Endodermal cell (in vitro differentiated cells): ENCODE data around the genes AWAT2, GDPD2 and CITED1.

DNA sequence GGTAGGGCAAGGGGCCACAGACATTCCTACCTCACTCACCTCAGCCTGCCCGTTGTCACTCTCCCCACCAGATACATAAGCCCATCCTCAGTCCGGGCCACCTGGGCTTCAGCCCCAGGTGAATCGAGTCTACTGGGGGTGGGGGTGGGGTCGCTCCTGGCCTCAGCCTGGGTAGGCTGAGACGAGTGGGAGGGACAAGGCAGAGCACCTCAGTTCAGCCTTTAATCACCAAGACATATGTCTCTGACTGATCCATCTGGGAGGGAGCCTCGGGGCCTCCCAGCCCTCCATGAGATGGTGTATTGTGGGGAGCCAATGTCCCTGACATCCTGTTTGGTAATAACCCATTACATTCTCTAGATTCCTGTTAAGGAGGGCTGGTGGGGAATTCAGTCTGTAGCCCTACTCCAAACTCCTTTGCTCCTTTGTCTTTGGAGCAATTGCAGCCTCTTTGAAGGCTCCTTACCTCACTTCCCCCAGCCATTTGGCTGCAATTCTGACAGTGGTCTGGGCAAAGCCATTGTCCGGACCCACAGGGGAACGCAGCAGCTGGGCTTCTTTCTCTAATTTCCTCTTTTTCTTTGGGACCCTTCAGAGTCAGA lies 61.5 kb downstream of the STARD8 start:
- PRO-cap, result bidirectional peak, plus-strand start at position 236 of the sequence, minus-strand start at position 131 of the sequence

DNA sequence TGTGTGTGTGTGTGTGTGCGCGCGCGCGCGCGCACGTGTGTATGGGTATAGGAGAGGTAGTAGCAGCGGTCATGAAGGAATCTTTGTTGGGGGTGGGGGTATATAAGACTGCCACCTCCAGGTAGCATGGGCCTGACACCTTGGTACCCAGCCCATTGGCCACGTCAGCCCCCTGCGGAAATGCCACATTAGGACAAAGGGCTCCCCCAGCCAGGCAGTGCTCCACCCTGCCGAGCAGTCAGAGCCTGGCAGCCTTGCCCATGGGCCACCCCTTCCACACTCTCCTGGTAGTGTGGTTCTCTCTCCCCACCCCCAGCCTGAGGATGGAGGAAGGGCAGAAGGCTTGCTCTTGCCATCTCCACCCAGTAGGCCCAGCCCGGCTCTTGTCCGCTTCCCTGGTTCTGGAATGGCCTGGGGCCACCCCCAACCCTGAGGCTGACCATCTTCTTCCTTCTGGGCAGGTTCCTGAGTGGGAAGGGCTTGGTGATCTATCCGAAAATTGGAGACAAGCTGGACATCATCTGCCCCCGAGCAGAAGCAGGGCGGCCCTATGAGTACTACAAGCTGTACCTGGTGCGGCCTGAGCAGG lies 9.4 kb downstream of the EFNB1 start:
- PRO-cap, result no peak

DNA sequence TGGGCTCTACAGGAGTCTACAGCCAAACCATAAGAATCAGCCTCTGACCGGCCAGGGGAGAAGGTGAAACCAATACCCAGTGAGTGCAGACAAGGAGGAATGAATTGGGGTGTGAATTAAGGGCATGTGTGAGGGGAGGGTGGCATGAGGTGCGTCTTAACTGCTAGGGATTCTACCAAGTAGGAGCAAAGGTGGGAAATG lies 43.0 kb downstream of the EFNB1 start:
- PRO-cap, result no peak

- PRO-cap, result no peak
Observed at GRCh38 chrX:70049886-70050149, at the start of gene AWAT2. TSS of gene AWAT2 (minus strand) at chrX:70049938.

DNA sequence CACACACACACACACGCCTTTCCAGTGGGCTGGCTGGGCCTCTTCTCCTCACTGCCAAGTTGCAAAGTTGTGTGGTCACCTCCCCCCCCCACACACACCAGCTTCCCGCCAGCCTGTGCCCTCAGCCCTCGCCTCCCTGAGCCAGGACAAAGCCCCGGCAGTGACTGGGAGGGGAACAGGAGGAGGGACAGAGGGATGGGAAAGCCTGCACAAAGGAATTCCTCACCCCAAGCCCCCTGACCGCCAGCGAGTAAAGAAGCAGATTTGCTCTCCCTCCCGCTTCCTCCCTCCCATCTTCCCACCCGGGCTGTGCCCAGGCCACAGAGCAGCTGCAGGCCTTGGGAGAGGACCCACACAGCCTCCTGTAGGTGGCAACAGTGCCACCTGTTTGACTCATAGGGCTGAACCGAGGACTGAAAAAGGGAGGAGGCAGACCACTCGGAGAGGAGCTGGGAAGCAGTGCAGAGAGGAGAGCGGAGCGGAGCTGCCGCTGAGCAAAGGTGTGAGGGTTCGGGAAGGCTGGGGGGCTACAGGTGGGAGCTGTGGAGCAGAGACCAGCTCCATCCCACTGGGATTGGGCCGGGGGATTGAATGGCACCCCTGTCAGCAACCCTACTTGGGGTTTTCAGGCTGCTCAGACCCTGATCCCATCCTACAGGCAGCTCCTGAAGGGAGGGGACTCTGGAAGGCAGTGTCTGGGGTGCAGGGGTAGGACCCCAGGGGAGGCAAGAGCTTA lies at the start of gene GDPD2:
GDPD2 (plus strand) TSS at position 432 of the 736 bp plus-strand sequence.
- PRO-cap, result bidirectional peak, plus-strand start at position 227 of the sequence, minus-strand start at position 162 of the sequence; bidirectional peak, plus-strand start at position 437 of the sequence, minus-strand start at position 252 of the sequence

DNA sequence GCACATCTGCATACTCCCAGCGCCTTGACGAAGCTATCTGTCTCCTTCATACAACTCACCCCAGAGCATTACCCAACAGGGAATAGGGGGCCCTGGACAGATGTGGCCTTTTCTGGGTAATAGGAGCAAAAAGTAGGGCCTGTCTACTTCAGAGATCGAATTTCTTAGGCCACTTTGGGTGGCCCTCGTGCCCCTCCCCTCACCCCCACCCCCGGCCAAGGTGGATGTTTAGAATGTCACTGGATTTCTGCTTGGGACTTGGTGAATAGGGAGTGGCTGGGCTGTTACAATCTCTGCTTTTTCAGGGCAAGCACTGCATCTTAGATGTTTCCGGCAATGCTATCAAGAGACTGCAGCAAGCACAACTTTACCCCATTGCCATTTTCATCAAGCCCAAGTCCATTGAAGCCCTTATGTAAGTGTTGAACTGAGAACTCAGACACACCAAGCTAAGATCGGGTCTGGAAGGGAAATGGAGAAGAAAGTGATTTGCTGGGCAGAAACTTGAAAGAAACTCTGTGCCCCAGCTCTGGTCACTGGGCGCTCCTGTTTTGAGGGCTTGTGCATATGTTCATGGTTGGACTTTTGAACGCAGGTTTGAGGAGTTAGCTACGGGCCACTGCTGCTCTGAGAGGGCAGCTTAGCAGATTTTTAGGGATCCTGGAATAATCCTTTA lies 55.7 kb downstream of the DLG3 start:
- PRO-cap, result no peak

DNA sequence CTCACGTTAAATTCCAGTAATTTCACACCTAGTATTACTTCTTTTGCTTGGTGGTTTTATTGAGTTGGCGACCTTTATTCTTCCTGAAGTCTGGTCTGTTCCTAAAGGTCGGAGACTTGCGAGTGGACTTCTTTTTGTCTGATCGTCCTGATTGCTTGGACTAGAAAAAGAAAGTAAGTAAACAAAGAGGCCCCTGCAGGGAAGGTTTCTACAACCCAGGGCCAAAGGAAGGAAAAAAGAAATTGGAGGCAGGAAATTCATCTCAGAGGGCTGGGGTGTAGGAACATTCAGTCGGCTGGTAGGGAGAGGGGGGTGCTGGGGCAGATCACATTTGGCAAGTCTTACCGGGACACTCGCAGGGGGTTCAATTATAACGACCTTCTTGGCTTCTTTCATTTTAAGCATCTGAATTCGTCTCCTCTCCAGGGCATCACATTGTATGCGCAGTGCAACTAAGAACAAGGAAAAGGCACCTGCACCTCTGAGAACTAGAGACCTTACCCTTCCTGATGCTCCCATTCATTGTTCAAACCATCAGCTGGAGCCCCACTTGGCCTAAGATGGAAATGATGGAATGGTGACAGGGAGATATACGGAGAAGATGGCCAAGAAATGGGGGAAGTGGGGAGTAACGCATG lies 2.5 kb downstream of the CXorf65 start:
- PRO-cap, result no peak

DNA sequence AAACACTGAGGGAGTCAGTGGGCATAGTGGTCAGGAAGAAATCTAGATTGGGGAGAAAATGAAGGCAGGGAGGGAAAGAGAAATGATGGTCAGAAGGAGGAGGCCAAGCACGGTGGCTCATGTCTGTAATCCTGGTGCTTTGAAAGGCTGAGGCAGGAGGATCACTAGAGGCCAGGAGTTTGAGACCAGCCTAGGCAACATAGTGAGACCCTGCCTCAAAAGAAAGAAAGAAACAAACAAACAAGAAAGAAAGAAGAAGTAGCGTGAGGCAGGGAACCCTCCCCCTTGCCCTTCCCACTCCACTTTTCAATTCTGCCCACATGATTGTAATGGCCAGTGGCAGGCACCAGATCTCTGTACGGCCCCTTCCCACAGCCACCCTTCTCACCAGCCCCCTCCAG lies 368 bp downstream of the IL2RG start:
- PRO-cap, result no peak

- PRO-cap, result no peak
Observed at GRCh38 chrX:71182431-71182941, 37.8 kb downstream of the NLGN3 start.

DNA sequence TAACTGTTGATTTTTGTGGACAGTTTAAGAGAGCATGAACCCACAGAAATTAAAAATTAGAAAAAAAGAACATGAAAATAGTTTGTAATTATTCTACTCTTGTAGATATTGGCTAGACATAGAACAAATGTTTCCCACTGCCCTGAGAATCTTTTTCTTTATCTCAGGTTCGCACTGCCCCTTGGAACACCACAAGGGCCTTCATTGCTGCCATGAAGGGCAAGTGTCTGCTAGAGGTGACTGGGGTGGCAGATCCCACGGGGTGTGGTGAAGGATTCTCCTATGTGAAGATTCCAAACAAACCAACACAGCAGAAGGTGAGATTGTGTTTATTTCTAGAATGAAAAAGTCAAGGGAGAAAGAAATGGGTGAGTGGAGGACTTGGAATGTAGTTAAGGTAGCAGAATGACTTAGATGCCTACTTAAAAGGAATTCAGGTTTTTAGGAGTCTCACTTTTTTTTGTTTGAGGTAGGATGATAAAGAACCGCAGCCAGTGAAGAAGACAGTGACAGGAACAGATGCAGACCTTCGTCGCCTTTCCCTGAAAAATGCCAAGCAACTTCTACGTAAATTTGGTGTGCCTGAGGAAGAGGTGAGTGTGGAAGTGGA lies 26.4 kb downstream of the TAF1 start:
- PRO-cap, result no peak

GRCh38 chrX:71460393-71461738 lies 72.0 kb upstream of the OGT start:
- PRO-cap, result no peak

DNA sequence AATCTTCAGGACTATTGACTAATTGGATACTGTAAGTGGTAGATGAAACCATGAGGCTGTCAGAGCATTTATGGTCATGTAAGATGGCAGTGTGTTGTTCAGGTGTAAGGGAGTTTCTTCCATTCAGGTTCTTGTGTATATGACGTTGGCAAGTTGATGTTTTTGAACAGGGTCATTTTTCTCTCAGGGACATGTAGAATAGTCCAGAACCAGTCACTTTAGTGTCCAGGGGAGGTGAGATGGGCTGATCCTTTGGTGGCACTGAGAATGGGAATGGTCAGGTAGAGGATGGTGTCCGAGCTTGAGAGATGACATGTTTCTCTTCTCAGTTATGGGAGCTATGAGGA lies 69.4 kb upstream of the OGT start:
- PRO-cap, result no peak

DNA sequence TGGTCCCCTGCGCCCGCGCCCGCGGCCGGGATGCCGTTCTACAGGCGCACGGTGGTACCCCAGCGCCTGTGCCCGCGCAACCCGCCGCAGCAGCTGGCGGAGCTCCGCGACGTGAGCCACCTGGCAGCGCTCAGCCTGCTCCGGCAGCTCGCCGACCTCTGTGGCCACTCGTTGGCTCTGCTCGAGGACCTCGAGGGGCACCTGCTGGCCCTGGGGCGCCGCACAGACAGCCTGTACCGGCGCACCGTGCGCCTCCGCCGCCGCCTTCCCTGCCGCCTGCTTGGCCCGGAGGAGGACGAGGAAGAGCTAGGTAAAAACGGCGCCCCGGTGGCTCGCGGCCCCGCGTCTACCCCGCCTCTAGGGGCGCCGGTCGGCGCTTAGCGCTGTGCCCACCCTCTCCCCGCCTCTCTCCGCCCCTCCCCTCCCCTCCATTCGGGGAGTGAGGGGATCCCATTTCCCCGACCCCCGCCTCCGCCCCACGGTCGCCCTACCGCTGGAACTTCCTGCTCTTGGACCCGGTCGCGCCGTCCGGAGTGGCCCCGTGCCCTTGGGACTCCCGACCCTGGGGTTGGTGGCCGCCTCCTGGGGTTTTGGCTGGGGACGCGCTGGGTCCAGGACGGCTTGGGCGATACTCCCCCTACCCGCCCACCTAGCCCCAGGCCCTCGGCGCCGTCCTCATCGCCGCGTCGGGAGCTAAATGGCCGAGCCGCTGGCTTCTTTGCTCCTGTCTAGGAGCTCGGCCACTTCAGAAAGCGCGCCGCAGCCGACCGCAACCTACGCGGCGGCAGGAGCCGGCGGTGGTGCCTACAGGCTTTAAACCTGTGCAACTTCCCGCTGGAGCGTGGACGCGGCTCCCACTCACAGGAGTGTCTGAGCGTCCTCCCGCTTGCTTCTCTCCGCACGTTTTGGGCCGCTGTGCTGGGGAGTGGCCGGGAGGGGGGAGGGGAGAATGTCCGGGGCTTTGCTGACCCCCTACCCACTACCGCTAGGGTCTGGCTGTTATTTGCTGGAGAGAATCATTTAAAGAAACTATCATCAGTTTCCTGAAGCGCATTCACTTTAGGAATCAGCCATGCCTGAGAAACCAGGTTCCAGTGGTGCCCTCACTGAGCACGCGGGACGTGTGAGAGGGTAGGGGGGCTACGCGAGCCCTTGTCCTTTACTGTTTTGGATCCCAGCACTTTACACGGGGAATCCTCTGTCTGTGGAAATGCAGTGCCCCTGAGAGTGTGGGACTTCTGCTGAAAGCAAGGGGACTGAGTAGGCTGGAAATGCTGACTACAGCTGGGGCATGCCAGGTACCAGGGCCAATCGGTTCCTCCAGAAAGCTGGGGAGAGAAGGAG lies 885 bp downstream of the NHSL2 start:
- PRO-cap, result bidirectional peak, plus-strand start at position 509 of the sequence, minus-strand start at position 278 of the sequence; unidirectional peak, plus-strand start at position 678 of the sequence; unidirectional peak, minus-strand start at position 907 of the sequence

- PRO-cap, result unidirectional peak, minus-strand start at chrX:71997445
Observed at GRCh38 chrX:71997189-71997731, 86.6 kb downstream of the NHSL2 start.

- PRO-cap, result no peak
Observed at GRCh38 chrX:72094841-72095406, 86.6 kb upstream of the PIN4 start.

DNA sequence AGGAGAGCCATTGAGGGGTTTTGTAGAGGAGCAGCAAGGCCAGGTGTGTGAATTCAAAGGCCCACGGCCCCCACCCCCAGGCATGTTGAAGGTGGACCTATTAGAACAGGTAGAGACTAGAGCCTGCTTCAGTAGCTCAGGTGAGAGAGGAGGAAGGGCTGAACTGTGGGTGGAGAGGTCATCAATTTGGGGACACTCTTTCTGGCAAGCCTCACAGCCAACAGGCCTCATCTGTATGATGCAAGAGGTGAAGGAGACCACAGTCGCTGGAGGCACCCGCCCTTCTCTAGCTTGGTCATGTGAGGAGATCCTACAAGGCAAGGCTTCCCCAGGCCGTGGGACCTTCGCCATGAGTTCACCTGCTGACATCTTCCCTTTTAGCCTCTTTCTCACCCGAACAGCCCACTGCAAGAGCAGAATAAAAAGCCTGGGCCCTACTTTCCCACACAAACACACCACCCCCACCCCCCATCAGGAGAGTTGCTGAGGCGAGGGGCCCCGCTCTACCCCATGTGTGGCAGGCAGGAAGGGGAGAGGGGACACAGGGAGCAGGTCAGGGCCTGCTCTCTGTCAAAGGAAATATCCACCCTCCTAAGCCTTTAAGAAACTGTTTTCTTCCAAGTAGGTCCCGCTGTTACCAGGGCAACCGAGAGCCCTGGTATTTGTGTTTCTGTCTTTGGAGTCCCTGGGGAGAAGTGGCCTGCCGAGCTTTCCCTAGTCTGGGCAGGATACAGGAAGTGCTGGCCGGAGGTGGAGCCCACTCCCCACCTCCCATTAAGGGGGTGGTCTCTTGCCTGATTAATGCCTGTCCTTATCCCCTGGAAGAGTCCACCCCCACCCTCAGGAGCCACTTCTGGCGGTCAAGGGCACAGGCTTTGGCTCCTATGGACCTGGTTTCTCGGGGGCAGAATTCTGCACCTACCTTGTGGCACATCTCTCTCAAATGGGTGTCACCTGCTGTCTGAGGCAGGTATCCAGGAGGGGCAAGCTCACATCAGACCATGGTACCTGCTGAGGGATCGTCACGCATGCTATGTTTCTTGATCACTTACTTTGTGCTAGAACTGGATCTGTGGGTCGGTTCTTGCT lies 57.8 kb upstream of the PIN4 start:
- PRO-cap, result no peak

- PRO-cap, result no peak
Observed at GRCh38 chrX:72130199-72131090, 51.1 kb upstream of the PIN4 start.

DNA sequence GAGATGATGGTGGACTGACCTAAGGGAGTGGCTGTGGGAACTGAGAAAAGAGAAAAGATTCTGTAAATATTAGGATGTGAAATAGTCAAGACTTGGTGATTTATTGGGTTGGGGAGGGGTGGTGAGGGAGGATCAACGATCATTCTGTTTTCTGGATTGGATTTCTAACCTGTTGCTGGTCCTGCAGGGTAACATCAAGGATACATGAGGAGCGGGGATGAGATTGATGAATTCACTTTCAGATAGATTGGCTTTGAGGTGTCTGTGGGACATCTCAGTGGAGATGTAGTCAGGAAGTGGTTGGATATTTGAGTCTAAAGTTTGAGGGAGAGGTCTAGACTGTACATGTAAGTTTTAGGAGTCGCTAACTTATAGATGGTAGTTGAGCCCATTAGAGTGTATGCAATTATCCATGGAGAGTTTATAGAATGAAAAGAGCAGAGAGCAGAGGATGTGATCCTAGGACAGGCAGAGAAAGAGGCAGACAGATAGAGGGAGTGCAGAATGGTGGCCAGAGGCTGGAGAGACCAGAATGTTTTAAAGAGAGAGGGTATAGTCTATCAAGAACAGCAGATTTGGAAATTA lies 1.5 kb downstream of the PIN4 start:
- PRO-cap, result no peak

DNA sequence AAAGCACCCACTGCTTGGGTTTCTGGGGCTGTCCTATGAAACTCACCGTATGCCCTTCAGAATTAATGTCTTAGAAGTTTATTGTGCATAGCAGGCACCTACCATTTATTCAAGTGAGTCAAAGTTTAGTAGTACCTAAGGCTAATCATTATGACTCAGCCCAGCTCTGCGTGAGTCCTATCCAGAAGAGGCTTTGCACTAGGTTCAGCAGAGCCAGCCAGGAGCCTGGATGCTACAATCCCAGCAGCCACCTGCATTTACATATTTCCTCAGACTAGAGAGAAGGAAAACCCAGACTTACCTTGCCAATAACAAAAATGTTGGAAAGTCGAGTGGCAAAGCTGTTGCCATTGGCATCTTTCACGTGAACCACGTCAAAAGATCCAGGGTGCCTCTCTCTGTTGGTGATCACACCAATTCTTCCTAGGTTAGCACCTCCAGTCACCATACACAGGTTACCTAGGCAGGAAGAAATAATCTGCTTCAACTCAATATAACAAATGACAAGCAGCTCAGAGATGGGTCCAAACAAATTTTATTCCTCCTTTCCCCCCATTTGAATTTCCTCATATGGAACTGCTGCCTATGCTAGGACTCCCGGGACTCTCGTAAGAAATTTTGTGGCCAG lies 4.0 kb downstream of the RPS4X start:
- PRO-cap, result no peak

DNA sequence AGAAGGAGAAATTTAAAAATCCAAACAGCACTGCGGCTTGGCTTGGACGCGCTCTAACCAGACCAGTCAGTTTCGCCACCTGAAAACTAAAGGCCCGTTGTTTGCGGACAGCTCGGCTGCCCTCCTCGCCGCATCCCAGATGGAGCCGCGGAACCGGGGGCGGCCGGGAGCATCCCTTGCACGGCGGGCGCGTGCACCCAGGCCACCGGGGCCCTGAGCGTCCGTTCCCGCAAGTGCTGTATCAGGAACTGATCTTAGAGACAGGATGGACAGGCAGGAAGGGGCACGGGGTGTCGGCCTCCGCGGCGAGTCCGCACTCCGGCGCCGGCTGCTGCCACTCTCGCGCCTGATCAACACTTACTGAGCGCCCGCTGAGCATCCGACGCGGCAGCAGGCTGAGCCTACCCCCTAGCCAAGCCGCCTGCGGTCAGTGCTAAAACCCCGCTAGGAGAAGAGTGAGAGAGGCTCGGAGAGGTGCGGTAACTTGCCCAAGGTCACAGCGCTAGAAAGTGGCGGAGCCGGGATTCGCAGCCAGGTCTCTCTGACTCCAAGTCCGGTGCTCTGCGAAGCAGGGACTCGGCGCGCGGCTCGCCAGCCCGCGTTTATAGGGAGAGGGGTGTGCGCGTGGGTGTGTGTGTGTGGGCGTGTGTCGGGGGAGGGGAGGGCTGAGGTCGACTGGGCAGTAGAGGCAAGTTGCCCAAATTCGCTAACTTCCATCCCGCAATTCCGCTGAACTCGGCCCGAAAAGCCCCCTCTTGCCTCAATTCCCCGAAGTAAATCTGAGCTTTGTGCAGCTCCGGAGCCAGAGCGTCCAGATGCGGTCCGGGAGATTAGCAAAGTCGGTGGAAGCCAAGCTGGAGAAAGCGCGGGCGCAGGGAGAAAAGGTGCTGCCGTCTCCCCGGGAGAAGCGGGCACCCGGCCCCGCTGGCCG lies at the start of gene CITED1:
CITED1 (minus strand) TSS at position 578 of the 931 bp plus-strand sequence.
- PRO-cap, result no peak